ENCODE results near the gene HNF4A.

- PRO-cap: no peak
Observed at GRCh38 chr20:44075214-44075556, 111.8 kb downstream of the JPH2 start.

GRCh38 chr20:44151613-44152235, 35.3 kb downstream of the JPH2 start:
- PRO-cap: no peak

DNA sequence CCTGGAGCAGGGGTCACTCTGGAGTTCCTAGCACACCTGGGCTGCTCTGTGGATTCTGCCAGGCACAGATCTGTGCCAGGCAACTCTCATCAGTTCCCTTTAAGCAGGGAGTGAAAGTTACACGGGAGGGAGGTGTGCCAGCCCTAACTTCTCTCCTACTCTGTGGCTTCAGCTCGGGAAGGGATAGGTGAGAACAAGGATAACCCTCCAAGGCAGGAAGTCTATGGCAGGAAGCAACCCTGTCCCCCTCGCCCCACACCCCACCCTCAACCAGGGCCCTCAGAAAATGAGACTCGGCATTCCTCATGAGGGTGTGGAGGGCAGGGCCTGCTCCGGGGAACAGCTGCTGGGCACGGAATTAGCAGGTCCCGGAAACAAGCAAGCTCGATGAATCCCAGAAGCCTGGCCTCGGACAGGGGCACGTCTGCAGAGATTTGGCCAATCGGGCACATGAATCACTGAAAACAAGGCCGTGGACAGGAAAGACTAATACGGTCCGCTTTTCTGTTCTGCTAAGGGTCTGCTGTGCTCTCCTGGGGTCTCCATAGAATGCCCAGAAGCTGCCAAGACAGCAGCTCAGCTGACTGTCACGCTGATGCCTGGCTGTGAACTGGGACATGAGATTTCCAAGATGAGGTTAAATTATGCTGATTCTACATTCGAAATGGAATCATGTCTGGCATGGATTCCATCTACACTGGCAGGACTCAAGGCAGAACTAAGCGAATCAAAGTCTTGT, 9.8 kb downstream of the JPH2 start:
- PRO-cap: no peak

GRCh38 chr20:44188700-44189318, 1.8 kb upstream of the JPH2 start:
- PRO-cap: no peak

- PRO-cap: no peak
Observed at GRCh38 chr20:44336084-44336613, 694 bp upstream of the R3HDML start.

DNA sequence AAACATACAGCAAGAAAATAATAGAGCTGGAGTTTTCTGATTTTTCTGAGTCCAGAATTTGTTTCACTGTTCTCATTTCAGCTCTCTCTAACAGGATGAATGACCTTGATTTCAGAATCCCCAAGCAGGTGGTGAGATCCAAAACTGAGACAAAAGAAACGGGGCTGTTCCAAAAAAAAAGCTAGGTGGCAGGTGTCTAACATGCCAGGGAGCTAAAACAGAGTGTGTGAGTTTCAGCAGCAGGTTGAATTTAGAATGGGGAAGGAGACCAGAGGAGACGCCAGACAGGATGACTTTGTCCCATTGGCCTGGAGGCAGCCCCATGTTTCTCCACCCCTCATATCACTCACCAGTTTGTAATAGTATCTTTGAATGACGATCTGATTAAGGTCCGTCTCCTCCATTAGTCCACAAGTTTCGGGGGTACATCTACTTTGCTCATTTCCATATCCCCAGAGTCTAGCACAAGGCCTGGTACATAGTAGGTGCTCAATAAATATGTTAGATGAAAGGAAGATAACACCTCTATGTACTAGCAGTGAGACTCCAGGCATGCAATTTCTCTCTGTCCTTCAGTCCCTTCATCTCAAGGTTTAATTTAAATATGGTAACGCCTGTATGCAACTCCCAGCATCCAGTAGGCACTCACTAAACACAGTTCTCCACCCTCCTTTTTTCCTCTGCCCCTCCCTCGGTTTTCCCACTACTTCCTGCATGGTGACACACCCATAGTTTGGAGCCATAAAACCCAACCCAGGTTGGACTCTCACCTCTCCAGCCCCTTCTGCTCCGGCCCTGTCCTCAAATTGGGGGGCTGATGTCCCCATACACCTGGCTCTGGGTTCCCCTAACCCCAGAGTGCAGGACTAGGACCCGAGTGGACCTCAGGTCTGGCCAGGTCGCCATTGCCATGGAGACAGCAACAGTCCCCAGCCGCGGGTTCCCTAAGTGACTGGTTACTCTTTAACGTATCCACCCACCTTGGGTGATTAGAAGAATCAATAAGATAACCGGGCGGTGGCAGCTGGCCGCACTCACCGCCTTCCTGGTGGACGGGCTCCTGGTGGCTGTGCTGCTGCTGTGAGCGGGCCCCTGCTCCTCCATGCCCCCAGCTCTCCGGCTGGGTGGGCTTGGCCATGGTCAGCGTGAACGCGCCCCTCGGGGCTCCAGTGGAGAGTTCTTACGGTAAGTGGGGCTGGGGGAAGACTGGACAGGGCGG, at the start of gene HNF4A:
Gene HNF4A (plus strand): TSS at position 1,031 of the 1,219 bp plus-strand sequence.
- PRO-cap: no peak

DNA sequence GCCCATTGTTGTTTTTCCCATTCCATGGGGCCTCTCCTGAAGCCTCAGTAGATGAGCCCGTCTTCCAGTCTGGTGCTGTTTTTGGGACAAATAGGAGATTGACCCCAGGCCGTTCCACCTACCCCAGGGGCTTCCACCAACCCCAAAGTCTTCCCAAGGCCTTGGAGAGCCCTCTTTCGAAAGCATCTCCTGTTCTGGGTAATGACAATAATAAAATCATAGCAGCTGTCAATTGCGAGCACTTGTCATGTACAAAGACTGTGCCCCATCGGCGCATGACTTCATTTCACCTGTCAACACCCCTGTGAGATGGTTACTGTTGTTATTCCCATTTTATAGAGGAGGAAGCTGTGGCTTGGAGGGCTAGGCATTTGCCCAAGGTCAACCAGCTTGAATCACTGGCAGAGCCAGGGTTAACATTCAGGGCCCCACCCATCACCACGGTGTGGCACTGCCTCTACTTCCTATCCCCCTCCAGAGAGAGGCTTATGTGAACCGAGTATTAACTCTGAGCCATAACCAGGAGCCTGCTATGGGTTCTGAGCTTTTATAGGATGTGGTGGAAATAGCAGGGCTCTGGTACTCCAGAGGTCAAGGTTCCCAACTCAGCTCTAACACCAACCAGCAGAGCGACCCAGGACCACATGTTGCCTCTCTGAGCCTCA, 51.1 kb downstream of the HNF4A start:
- PRO-cap: no peak

- PRO-cap: no peak
Observed at GRCh38 chr20:44425819-44426591, 49.7 kb upstream of the TTPAL start.

DNA sequence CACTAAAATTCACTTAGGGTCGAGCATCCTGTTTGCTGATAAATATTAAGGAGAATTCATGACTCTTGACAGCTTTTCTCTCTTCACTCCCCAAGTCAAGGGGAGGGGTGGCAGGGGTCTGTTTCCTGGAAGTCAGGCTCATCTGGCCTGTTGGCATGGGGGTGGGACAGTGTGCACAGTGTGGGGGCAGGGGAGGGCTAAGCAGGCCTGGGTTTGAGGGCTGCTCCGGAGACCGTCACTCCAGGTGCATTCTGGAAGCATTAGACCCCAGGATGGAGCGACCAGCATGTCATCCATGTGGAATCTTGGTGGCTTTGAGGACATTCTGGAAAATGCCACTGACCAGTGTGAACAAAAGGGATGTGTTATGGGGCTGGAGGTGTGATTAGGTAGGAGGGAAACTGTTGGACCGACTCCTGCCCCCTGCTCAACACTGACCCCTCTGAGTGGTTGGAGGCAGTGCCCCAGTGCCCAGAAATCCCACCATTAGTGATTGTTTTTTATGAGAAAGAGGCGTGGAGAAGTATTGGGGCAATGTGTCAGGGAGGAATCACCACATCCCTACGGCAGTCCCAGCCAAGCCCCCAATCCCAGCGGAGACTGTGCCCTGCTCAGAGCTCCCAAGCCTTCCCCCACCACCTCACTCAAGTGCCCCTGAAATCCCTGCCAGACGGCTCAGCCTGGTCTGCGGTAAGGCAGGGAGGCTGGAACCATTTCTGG, 44.2 kb upstream of the TTPAL start:
- PRO-cap: no peak

GRCh38 chr20:44456954-44457548, 18.6 kb upstream of the TTPAL start:
- PRO-cap: no peak

- PRO-cap: no peak
Observed at GRCh38 chr20:44467051-44467996, 8.3 kb upstream of the TTPAL start.

GRCh38 chr20:44587669-44588115, 5.3 kb downstream of the PKIG start:
- PRO-cap: no peak

GRCh38 chr20:44600620-44601603, 18.5 kb downstream of the PKIG start:
- PRO-cap: no peak

- PRO-cap: unidirectional peak, plus-strand start at chr20:44644763; bidirectional peak, plus-strand start at chr20:44645025, minus-strand start at chr20:44644790
Observed at GRCh38 chr20:44644689-44645193, 6.8 kb downstream of the ADA start.

GRCh38 chr20:44685189-44685434, 30.1 kb upstream of the CCN5 start:
- PRO-cap: no peak

GRCh38 chr20:44715656-44716125, 522 bp downstream of the CCN5 start:
- PRO-cap: no peak

DNA sequence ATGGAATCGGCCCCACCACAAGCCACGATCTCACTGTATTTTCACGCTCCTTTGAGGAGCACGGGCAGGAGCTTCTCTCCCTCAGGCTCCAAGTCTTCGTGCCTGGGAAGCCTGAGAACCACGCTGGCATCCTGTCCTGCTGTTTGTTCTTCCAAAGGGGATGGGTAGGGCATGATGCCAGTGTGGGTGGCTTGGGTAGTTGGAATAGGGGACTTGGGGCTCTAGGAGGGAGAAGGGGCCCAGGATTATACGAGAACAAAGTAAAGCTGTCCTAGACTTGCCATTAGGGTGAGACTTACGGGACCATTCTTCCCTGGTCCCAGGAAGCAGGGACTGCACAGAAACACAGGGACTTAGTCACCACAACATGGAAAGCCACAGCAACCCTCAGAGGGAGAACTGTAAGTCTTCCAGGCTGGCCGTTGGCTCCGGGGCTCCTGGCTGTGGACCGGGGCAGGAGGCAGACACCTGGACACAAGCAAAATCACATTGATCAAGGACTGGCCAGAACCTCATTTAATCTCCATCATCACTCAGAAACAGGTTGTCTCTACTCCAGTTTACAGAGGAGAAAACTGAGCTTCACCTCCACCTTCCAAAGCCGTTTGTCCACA, 1.3 kb downstream of the CCN5 start:
- PRO-cap: no peak

- PRO-cap: no peak
Observed at GRCh38 chr20:44720567-44721126, 5.5 kb downstream of the CCN5 start.

GRCh38 chr20:44885192-44885473, 372 bp upstream of the YWHAB start:
- PRO-cap: no peak

- PRO-cap: bidirectional peak, plus-strand start at chr20:44979533, minus-strand start at chr20:44979351
Observed at GRCh38 chr20:44979264-44979749, 13.0 kb downstream of the STK4 start.

Data from colic lymph node (tissue), 1 donor.